ENCODE measurements around a stretch of chr6.

- RRBS: no CpG with 5 or more reads among the region's 4 CpGs
Measured at GRCh38 chr6:215663-215935, 76.7 kb upstream of the DUSP22 start.

DNA sequence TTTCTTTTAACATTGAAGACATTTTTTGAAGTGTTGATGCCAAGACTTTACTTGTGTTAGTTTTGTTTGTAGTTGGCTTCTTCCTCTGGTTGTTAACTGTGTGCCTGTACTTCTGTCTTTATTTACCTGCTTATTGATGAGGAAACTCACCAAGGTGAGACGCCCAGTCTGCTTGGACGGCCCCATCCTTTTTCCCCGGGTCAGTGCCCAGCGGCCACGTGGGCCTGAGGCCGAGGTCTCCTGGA is 24.7 kb downstream of the DUSP22 start:
- RRBS: no CpG with 5 or more reads among the region's 6 CpGs

GRCh38 chr6:329852-330586 is 37.7 kb downstream of the DUSP22 start:
- RRBS: 71% methylated on average over 1 of the region's 15 CpGs

DNA sequence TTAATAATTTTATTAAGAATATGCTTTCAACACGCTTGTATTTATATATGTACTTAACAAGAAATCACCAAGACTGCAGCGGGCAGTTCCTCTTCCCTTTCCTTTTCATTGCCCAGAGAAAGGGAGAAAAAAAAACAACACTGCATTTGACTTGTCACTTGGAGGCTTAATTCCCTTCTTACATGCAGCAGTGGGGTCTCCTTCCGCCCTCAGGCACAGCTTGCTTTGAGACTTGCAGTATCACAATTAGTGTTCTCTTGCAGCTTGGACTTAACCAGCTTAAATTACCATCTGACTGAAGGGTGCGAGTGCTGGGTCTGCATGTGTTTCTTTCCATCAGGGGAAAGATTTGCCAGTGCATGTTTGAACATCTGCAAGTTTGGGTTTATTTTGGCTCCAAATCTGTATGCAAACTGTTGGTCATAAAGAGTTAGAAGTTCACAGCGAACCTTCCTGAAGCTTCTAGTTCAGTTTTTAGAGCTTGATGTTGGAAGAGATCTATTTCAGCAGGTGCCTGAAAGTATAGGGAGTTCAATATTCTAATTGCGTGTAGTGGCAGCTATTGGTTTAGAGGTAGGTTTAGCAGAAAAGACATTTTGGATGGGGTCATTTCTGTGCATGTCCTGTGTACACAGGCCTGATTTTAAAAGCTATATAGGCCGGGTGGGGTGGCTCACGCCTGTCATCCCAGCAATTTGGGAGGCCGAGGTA is 35.7 kb upstream of the IRF4 start:
- RRBS: no CpG with 5 or more reads among the region's 9 CpGs

GRCh38 chr6:356836-357332 is 34.7 kb upstream of the IRF4 start:
- RRBS: no CpG with 5 or more reads among the region's 13 CpGs

DNA sequence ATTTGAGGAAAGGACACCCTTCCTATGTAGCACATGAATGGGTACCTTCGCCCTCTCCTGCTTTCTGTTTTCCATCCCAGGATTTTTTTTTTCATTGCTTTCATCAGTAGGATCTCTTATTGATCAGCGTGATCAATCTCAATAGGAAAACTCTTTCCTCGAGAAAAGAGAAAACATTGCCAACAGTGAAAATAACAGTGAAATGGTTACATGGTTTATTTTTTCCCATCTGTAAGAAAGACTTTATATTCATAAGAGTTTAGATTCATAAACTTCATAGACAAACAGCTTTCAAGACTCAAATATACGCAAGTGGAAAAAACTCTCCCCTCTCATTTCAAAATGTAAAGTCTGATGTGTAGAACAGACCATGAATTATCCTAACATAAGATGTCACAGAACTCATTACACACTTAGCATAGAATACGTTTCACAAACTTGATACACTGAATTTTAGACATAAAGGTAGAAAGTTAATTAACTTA is 118.8 kb downstream of the IRF4 start:
- RRBS: no CpG with 5 or more reads among the region's 5 CpGs

GRCh38 chr6:710461-711732 is 18.0 kb upstream of the EXOC2 start:
- RRBS: under 1% methylated on average over 9 of the region's 60 CpGs

GRCh38 chr6:716197-716423 is 23.2 kb upstream of the EXOC2 start:
- RRBS: no CpG with 5 or more reads among the region's 7 CpGs

- RRBS: no CpG with 5 or more reads among the region's 13 CpGs
Measured at GRCh38 chr6:1063577-1064251, 248.2 kb upstream of the FOXQ1 start.

GRCh38 chr6:1382936-1383368 is 6.4 kb upstream of the FOXF2 start:
- RRBS: no CpG with 5 or more reads among the region's 19 CpGs

DNA sequence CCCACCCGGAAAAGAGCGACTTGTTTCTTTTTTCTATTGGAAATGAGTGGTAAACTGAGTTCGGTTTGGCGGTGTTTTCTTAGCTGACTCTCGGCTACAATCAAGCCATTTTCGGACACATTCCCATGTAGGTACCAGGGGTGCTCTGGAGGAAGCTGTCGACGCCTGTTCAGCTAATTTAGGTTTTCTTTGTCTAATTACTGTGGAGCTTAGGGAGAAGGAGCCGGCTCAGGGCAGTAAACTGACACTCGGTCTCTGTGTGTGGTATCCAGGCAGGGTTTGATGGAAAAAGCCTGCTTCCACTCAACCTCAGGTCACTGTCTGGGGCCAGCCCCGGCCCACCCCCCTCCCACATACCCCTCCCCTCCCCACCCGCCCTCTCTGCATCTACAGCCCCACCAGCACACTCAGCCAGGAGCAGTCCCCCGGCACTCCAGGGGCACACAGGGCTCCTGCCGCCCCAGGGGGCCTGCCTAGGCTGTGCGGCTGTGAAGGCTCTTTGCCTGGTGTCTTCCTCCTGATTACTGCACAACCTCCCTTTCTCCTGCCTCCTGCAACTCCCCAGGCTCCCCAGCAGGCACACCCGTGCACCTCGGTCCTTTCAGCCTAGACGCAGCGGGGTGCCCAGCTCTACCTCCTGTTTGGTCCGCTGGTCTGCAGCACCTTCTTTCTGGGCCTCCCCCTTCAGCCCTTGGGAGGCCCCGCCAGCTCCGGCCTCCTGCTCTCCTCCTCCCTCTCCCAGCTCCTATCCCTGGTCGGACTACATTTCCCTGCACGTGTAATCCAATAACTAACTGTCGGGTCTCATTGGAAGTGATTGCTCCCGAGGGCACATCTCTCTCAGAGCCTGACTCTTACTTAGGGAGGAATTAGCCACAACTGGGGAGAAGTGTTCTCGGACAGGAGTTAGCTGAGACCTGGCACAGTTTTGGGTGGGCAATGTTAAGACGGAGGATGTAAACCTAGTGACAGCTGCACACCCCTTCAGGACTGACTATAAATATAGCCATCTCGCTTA is 1.4 kb upstream of the FOXF2 start:
- RRBS: 11% methylated on average over 3 of the region's 29 CpGs

GRCh38 chr6:1606058-1606336 is 3.7 kb upstream of the FOXC1 start:
- RRBS: no CpG with 5 or more reads among the region's 12 CpGs

- RRBS: 12% methylated on average over 6 of the region's 44 CpGs
Measured at GRCh38 chr6:1614756-1615116, 5.0 kb downstream of the FOXC1 start.

- RRBS: no CpG with 5 or more reads among the region's 8 CpGs
Measured at GRCh38 chr6:1636971-1637405, 27.3 kb downstream of the FOXC1 start.

- RRBS: no CpG with 5 or more reads among the region's 1 CpG
Measured at GRCh38 chr6:2034960-2035644, 210.3 kb downstream of the GMDS start.

- RRBS: no CpG with 5 or more reads among the region's 7 CpGs
Measured at GRCh38 chr6:2110249-2110905, 135.0 kb downstream of the GMDS start.

- RRBS: no CpG with 5 or more reads among the region's 5 CpGs
Measured at GRCh38 chr6:2225425-2226131, 19.8 kb downstream of the GMDS start.

GRCh38 chr6:2324077-2324779 is 78.8 kb upstream of the GMDS start:
- RRBS: no CpG with 5 or more reads among the region's 1 CpG

- RRBS: no CpG with 5 or more reads among the region's 12 CpGs
Measured at GRCh38 chr6:2433869-2434513, 188.6 kb upstream of the GMDS start.

DNA sequence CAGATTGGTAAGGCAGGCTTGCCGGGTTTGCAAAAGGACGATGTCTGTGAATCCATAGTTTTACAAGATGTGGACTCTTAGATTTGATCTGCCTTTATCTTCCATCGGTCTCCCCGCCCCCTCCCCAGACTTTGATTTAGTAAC is 1.3 kb downstream of the WRNIP1 start:
- RRBS: no CpG with 5 or more reads among the region's 4 CpGs